IMR-90 (cell line): ENCODE data around the gene AKAP1.

DNA sequence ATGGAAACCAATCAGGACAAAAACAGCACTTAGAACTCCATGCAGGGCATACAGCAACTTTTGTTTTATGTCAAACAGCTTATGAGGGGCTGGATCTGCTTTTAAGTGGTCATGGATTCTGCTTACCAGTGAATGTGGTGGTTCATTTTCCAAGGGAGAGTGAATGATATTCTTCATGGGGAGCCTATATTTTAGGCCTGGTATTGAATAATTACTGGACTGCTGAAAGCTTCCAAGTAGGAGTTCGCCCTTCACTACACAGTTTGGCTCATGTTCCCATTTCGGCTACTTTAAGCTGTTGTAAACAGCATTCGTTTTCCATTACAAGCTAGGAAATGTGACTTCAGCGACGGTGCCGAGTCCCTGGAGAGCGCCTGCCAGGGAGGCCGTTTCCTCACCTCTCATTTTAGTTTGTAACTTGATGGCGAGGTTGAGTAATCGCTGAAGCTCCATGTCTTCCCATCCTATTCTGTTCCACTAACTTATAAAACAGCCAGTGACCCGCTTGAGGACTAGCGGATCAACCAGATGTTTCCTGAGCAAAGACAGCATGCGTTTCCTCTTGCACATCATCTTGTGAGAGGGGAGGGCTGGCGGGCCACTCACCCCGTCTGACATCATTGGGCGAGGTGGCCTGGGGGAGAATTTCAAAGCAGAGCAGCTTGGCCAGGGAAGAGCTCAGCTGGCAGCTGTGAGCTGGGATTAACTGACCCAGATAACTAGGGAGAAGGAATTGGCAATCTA lies 32.8 kb downstream of the PCTP start:
- RRBS, result no CpG with 5 or more reads among the region's 16 CpGs
CAGE:
- cytosol, long polyA plus RNA, result no peak
- long polyA plus RNA, result no peak
- nucleus, long polyA plus RNA, result no peak

- RRBS, result no CpG with 5 or more reads among the region's 2 CpGs
CAGE:
- cytosol, long polyA plus RNA, result no peak
- long polyA plus RNA, result no peak
- nucleus, long polyA plus RNA, result no peak
These were observed 42.6 kb upstream of the ANKFN1 start for GRCh38 chr17:56110565-56111248.

DNA sequence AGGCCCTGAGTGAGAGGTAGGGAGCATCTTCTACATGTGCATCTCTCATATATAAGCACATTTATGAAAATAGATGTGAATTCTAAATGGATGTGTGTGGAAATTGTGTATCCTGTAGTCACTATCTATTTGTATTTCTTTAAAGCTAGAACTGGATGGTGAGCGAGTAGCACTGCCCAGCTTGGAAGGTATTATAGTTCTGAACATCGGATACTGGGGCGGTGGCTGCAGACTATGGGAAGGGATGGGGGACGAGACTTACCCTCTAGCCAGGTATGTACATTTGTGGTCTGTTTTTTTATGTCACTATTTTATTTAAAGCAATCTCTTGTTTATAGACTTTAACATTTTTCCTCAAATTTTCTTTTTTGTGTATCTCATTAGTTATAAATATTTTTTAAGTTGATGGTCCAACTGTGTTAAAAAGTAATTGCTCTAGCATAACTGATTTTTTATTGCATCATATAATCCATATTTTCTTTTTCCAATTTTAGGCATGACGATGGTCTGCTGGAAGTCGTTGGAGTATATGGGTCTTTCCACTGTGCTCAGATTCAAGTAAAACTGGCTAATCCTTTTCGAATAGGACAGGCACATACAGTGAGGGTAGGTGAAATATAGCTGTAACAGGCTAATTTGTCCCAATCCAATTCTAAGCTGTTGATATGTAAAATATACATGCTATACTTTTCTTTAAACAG lies 27.8 kb downstream of the DGKE start:
- RRBS, result no CpG with 5 or more reads among the region's 7 CpGs
CAGE:
- cytosol, long polyA plus RNA, result no peak
- long polyA plus RNA, result no peak
- nucleus, long polyA plus RNA, result no peak

DNA sequence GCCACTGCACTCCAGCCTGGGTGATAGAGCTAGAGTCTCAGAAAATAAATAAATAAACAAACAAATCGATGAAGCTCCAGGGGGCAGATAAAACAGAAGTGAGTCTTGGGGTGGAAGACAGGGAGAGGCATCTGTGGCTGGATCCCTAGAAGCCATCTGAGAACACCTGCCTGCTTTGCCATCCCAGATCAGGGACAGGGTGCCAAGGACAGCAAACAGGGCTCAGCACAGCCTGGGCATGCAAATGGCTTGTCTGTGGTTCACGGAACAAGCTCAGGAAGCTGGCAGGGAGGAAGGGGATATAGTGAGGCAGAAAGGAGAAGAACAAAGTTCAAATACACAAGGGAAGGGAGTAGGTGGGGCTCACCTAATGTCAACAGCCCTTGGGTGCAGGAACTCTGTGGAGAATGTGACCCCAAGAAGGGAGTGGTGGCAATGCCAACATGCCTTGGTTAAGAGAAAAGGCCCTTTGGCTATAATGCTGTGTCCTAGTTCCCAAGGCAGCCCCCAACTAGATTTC lies 27.5 kb downstream of the TRIM25 start:
- RRBS, result no CpG with 5 or more reads among the region's 2 CpGs
CAGE:
- cytosol, long polyA plus RNA, result no peak
- long polyA plus RNA, result no peak
- nucleus, long polyA plus RNA, result no peak

DNA sequence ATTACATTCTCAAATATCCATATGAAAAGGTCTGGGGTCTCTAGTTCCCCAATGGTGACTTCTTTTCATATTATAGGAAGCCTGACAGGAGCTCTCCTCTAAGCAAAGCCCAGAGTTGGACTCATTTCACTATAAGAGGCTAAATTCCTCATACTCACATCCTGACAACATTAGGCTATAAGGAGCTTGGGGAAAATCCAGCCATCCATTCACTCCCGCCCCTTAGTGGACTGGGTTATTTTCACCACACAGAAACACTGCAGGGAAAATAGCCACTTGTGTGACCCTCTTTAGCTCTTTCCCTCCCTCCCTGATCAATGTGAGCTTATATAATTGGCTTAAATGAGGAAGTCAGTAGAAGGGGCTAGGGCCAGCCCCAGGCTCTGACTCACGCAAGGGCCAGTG lies 23.8 kb downstream of the TRIM25 start:
- RRBS, result no CpG with 5 or more reads among the region's 2 CpGs
CAGE:
- cytosol, long polyA plus RNA, result no peak
- long polyA plus RNA, result no peak
- nucleus, long polyA plus RNA, result no peak

DNA sequence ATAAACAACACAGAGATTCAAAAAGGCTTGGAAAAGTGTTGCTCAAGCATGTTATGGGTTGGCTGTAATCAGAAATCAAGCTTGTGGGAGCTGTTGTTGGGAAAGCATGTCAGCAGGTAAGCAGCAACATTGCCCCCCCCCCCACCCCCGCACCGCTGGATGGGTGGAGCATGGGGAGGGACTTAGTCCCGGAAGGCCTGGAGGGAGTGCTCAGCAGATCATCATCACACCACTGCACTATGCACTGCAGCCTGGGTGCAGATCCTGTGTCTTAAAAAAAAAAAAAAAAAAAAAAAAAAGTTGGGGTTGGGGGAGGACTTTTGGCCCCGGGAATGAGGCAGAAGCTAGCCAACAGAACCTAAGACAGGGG lies 16.8 kb upstream of the AKAP1 start:
- RRBS, result no CpG with 5 or more reads among the region's 4 CpGs
CAGE:
- cytosol, long polyA plus RNA, result no peak
- long polyA plus RNA, result no peak
- nucleus, long polyA plus RNA, result no peak

- RRBS, result 2% methylated on average over 43 of the region's 99 CpGs
CAGE:
- cytosol, long polyA plus RNA, result no peak
- long polyA plus RNA, result no peak
- nucleus, long polyA plus RNA, result no peak
These were observed at the start of gene AKAP1 for GRCh38 chr17:57084442-57085513. AKAP1 (plus strand) TSS chr17:57085246.

DNA sequence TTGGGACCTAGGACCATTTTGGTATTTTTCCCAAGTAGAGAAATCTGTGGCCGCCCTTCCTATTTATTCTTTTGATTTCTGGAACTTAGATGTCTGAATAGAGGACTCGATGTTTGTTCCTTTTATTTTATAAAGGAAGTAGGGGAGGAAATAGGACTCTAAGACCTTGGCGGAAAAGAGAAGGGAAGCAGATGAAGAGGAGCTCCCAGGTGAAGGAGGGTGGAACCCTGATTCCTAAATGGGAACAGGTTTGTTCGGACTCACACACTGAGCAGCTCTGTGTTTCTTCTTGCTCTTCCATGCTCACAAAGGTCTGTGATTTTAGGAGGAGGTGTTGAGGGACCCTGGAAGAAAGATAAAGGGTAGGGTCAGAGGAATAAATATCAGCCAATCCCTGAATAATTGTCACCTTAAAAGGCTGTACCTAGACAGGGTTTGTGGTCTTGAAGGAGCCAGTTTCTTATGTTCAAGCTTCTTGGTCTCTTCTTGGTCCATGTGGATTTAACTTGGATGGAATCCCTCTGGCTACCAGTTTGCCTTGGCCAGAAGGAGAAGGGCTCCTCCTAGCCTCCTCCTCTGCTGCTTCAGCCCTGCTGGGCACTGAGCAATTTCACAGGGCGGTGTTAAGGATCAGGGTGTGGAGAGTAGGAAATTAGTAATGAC lies 96.1 kb downstream of the MSI2 start:
- RRBS, result no CpG with 5 or more reads among the region's 5 CpGs
CAGE:
- cytosol, long polyA plus RNA, result no peak
- long polyA plus RNA, result no peak
- nucleus, long polyA plus RNA, result no peak

GRCh38 chr17:57408263-57408936 lies 152.1 kb downstream of the MSI2 start:
- RRBS, result no CpG with 5 or more reads among the region's 13 CpGs
CAGE:
- cytosol, long polyA plus RNA, result no peak
- long polyA plus RNA, result no peak
- nucleus, long polyA plus RNA, result no peak

DNA sequence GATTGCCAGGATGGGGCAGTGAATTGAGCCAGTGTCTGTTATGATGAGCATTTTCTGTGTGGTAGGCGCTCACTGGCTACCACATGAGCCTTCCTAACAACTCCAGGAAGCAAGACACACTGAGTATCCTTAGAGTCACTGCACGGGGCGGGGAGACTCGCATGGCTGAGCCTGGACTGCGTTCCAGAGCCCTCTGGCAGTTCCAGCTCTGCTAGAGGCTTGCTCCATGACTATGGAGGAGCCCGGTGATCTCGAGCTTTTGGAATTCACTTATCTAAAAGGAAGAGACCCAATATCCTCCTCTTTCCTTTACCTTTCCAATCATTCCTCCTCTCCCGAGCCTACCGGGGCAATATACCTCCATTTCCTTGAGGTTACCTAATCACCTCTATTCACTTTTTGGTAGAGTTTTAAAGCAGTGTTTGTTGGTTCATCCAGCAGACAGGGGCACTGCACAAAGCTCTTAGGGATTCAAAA lies 225.8 kb downstream of the CCDC182 start:
- RRBS, result no CpG with 5 or more reads among the region's 9 CpGs
CAGE:
- cytosol, long polyA plus RNA, result no peak
- long polyA plus RNA, result no peak
- nucleus, long polyA plus RNA, result no peak

GRCh38 chr17:57548447-57549112 lies 196.5 kb downstream of the CCDC182 start:
- RRBS, result no CpG with 5 or more reads among the region's 10 CpGs
CAGE:
- cytosol, long polyA plus RNA, result no peak
- long polyA plus RNA, result no peak
- nucleus, long polyA plus RNA, result no peak

DNA sequence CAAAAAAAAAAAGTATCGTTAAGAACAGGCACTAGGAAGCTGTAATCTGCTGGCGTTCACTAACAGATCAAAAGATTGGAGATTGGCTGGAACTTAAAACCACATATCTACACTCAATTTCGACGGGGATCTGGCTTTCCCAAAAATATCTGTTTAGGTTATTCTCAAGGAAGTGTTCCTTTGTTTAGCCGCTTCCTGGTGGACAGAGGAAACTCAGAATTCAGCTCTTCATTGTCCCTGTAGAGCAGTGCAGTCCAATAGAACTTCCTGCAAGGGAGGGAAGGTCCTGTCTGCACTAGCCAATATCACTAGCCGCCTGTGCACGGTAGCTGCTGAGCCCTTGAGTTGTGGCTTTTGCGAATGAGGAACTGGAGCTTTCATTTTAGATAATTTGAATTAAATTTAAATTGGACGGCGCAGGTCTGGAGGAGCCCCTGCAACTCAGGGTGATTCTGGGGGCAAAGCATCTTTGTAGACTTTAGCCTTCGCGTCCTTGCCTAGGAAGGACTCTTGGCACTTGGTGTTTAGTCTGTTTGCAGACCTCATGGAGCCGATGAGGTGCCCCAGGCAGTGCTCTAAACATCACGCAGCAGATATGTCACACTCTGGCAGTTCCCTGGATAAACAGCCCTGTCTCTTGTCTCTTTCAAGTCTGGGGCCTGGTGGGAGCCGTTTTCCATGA lies 122.3 kb downstream of the CCDC182 start:
- RRBS, result no CpG with 5 or more reads among the region's 15 CpGs
CAGE:
- cytosol, long polyA plus RNA, result no peak
- long polyA plus RNA, result no peak
- nucleus, long polyA plus RNA, result no peak

GRCh38 chr17:57846675-57847064 lies 3.2 kb downstream of the MRPS23 start:
- RRBS, result no CpG with 5 or more reads among the region's 7 CpGs
CAGE:
- cytosol, long polyA plus RNA, result no peak
- long polyA plus RNA, result no peak
- nucleus, long polyA plus RNA, result no peak

DNA sequence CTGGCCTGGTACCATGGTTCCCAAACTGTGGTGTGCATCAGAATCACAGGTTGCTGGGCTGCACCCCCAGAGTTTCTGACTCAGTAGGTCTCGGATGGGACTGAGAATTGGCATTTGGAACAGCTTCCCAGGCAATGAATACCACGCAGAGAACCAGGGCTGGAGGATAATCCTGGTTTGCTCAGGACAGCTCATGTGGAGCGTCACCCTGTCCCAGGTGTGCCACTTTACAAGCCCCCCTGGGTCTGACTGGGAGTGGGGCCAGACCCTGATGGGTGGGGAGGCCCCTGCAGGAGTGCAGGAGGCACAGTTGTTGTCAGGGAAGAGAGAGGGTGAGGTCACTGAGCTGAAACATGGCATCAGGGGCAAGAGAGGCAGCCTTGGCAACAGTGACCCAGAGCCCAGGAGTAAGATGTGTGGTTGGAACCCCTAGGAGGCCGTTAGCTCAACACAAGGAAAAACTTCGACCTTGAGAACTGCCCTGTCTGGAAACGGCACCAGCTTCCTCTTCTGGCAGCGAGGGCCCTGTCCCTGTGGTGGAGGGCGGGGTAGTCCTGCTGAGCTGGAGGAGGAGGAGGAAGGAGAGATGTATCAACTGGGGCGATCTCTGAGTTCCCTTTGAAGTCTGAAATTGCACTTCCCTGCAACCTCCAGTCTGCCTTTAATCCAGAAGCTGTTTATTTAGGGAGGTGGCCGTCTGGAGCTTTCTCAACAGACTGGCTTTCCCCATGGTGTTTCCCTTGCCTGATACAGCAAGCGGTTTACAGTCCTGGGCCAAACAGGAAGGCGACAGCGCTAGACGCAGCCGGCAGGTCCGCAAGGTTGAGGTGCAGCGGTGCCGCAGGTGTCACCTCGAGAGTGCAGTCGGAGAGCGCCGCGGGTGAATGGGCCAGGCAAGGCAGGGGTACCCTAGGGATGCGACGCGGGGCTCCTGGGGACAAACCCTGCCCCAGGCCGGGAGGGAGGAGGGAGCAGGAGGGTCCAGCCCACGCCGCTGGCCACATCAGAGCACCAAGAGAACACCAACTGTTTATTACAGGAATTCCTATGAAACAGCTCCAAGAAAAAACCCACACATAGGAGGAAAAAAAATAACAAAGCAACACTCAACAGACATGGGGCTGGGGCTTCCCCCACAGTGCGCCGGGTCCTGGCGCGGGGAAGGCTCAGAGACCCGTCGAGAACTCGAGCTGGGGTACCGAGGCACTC lies 11.1 kb upstream of the MRPS23 start:
- RRBS, result no CpG with 5 or more reads among the region's 37 CpGs
CAGE:
- cytosol, long polyA plus RNA, result no peak
- long polyA plus RNA, result no peak
- nucleus, long polyA plus RNA, result no peak

DNA sequence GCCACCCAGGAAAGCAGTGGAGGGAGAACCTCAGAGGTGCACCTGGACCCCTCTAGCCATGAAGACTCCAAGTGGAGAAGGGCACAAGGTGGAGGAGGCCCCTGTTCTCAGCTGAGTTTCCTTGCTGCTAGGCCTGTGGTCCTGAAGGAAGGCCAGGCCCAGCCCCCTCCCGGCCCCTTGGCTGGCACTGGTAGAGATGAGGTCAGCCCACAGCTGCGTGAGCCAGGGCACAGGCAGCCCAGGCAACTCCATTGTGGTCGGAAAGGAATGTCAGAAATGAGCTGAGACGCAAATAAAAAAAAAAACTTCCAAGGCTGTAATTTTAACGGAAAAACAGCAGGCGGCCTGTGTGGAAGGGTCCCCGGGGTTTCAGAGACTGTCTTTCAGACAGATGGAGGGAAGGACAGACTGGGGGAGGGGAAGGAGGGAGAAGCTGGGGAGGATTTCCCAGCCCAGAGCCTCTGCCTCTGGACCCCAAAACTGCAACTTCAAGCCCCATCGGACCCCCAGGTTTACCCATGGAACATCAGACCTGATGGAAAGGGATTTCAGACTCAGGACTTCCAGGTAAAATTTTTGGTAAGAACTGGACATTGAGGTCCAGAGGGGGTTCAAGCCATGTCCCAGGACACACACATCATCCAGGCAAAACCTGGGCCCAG lies 25.6 kb upstream of the MRPS23 start:
- RRBS, result no CpG with 5 or more reads among the region's 8 CpGs
CAGE:
- cytosol, long polyA plus RNA, result no peak
- long polyA plus RNA, result no peak
- nucleus, long polyA plus RNA, result no peak

GRCh38 chr17:57890866-57891229 lies 41.0 kb upstream of the MRPS23 start:
- RRBS, result no CpG with 5 or more reads among the region's 3 CpGs
CAGE:
- cytosol, long polyA plus RNA, result no peak
- long polyA plus RNA, result no peak
- nucleus, long polyA plus RNA, result no peak

DNA sequence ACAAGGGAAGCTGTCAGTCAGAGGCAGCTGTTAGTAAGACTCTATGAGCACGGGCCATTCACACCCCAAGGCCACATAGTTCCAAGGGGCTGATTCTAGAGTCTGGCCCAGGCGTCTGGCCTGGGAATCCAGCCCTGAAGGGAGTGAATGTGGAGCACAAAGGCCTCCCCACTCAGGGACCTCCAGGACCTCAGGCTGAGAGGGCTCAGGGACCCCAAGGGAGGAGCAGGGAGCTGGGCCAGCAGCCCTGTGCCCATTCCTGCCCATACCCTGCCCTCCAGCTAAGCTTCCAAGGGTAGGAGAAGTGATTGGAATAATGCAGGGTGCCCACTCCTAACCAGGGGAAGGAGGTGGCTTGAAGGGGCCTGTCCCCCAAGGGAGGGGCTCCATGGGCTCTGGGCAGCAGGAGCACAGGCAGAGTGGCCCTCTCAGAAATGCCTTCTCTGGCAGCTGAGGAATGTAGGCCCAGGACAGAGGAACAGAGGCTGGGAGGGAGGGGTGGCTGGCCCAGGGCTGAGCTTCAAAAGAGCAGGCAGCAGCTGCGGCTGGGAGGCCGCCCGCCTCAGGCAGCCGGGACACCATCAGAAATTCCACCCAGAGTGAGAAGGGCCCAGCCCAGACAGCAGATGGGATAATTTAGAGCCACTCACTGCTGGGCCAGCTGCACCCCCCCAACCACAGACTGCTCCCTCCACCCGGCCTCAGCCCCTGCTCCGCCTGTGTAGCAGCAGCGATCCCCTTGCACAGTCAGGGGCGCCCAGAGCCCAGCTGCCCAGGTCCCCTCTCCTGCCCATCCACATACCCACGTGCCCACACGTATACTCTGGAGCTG lies 49.0 kb upstream of the MRPS23 start:
- RRBS, result no CpG with 5 or more reads among the region's 12 CpGs
CAGE:
- cytosol, long polyA plus RNA, result no peak
- long polyA plus RNA, result no peak
- nucleus, long polyA plus RNA, result no peak

GRCh38 chr17:57903010-57903792 lies 52.0 kb downstream of the CUEDC1 start:
- RRBS, result no CpG with 5 or more reads among the region's 4 CpGs
CAGE:
- cytosol, long polyA plus RNA, result no peak
- long polyA plus RNA, result no peak
- nucleus, long polyA plus RNA, result no peak

- RRBS, result no CpG with 5 or more reads among the region's 5 CpGs
CAGE:
- cytosol, long polyA plus RNA, result no peak
- long polyA plus RNA, result no peak
- nucleus, long polyA plus RNA, result no peak
These were observed 14.5 kb downstream of the CUEDC1 start for GRCh38 chr17:57940606-57941307.

DNA sequence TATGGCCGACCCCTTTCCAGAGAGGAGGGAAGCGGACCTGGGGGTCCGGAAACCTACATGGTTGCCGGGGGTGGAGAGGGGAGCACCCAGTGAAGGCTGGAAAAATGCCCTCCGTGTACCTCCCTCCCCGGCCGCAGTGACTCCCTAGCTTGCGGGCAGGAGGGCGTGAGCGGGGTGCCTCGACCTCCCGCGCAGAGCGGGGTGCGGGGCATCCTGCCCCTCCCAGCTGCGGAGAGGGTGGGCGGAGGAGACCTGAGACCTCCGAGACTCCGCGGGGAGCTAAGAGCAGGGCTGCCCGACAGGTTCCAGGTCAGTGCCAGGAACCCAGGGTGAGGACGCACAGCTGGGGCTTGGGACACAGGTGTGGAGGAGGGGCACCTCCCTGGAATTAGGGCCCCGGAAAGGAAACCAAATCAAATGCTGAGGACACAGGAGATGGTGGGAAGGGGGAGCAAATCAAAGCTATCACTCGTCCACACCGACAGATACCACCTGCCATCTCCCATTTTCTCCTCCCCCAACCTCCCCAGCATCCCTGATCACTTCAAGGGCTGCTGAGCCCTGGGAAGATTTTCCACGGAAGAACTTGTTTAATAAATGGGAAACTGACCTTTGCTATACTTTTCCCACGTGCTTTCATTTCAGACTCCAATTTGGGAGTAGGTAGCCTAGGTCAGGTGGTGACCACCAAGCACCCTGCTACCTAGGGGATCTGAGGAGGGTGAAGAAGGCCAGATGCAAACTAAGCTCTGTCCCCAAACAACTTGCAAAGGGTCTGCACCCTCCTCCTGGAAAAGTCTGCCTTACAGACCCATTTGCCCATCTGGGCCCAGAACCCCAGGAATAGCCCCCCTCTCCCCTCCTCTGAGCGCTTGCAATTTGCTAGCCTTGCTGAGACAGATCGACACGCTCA lies 570 bp upstream of the CUEDC1 start:
- RRBS, result 2% methylated on average over 6 of the region's 30 CpGs
CAGE:
- cytosol, long polyA plus RNA, result no peak
- long polyA plus RNA, result no peak
- nucleus, long polyA plus RNA, result no peak